Umbilical cord (tissue), 2 donors: ENCODE measurements around the genes SLC22A2 and LPA.

- RAMPAGE, long total RNA: no peak
These were observed 63.0 kb downstream of the IGF2R start for GRCh38 chr6:160031883-160032283.

GRCh38 chr6:160040474-160040782, 71.5 kb downstream of the IGF2R start:
- RAMPAGE, long total RNA: no peak

- RAMPAGE, long total RNA: no peak
These were observed 47.7 kb upstream of the SLC22A1 start for GRCh38 chr6:160073909-160074398.

DNA sequence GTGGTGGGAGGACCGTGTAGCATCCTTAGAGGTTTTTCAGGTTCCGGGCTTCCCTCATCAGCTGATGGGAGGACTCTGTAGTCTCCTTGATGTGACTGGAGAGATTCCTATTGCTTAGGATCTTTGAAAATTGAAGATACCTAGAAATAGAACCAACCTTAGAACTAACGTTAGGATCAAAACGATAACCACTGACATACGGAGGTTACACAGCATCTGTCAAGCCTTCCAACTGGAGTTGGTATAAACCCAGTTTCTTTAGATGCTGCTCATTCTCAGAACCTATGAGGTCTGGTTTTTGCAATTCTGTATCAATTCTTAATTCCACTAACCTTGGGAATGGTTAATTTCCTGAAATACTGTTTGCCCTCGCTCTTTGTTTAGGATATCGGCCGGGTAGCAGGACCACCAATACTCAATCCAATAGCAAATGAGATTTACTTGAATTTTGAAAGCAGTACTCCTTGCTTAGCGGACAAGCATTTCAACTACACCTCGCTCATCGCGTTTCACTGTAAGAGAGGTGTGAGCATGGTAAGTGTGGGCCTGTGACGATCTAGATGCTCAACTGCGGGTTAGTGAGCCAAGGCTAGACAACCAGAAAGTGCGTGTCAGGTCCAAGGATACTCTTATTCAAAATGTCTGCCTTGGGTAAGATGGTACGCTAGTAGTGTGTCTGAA, 46.0 kb upstream of the SLC22A1 start:
- RAMPAGE, long total RNA: no peak

DNA sequence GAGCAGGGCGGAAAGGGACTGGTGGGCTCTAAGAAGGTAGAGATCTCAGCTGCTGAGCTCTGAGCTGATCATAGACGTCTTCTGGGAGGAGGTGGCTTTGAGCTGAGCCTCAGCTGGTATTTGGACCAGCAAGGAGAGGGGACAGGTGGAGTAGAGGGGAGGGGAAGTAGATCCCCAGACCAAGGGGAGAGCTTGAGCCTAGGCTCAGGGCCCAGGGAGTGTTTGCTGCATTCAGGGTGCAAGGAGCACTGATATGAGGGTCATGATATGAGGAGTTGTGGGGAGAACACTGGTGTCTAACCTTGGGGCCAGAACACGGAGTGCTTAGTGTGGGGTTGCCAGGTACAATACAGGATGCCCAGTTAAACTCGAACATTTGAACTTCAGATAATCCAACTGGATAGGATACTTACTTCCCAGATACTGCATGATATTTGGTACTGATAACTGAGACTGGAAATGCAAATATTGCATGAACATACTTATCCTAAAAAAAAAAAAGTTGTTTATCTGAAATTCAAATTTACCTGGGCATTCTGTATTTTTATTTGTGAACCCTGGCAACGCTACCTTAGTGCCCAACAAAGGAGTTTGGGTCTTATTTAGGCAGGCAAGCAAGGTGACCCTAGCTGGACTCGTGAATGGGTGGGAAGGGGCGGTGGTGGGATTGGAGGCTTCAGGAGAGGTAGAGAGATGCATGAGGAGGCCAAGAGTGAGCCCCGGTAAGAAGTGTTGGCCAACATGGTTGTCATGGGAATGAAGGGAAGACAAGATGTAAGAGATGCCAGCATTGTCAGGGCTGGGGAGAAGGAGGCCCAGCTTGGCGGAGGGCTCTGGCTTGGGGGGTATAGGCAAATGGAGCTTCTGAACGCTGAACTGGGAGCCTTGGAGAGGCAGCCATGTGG, 2.5 kb downstream of the SLC22A1 start:
- RAMPAGE, long total RNA: no peak

DNA sequence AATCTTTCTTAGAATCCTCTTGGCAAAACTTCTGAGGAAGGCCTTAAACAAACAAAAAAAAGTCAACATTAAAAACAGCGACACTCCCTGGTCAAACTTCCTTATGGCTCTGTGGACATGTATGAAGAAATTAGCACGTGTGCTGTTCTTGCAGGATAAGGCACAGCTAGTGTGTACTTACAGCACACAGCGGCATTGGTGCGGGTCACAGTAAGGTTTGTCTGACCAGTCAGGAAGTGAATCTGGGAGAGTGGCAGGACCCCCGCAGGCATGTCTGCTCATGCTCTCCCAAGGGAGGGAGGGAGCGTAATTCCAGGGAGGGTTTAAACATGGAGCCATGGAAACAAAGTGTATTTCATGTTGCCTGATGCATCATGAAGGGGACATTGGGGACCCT, 38.9 kb downstream of the SLC22A1 start:
- RAMPAGE, long total RNA: no peak

- RAMPAGE, long total RNA: no peak
These were observed 56.5 kb downstream of the SLC22A1 start for GRCh38 chr6:160178062-160178524.

GRCh38 chr6:160258707-160259248, at the start of gene SLC22A2:
TSS of gene SLC22A2 (minus strand) at chr6:160258821.
- RAMPAGE, long total RNA: no peak

DNA sequence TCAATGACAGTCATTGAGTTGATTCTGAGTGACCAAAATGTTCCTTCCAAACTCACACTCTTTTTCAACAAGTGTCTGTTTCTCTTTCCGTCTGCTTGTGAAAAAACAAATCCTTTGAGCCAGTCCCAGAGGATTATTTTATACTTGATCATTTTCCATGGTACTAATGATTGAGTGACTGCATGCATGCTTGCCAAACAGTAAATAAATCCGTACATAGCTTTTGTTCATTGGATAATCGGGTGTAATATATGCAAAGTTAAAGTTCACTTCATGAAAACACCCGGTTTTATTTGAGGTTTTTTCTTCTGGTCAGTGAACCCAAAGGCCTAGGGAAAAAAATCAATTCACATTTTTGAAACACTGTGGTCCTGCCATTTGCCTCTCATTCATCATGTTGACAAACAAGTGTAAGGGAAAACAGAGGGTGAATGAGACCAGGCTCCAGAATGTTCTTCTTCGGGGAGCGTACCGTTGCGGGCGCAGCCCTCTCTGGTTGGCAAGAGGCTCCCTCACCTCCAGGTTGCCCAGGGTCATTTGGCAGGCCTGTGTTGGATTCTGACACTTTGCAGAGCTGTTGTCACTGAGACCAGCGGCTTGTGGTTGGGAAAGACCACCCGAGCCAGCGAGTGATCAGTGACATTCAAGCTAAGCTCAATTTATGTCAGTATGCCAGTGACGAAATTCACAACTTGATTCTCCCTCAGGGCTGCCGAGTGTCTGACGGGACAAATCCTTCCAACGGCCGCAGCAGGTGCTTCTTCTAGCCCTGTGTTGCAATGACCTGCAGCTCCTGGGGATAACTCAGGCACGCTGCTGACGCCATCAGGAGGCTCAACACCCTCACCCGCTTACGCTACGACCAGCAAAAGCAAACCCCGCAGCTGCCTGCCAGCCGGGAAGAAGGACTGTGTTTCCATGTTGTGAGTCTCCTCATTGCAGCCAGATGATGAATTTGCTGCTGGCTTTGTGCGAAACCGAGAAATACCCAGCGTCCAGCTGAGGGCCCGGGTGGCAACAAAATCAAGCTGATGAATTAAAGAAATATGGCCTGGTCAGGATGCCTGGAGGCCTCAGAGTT, 16.8 kb upstream of the SLC22A2 start:
- RAMPAGE, long total RNA: no peak

GRCh38 chr6:160348486-160349106, 418 bp downstream of the SLC22A3 start:
- RAMPAGE, long total RNA: no peak

- RAMPAGE, long total RNA: no peak
These were observed 43.1 kb downstream of the SLC22A3 start for GRCh38 chr6:160391212-160391660.

DNA sequence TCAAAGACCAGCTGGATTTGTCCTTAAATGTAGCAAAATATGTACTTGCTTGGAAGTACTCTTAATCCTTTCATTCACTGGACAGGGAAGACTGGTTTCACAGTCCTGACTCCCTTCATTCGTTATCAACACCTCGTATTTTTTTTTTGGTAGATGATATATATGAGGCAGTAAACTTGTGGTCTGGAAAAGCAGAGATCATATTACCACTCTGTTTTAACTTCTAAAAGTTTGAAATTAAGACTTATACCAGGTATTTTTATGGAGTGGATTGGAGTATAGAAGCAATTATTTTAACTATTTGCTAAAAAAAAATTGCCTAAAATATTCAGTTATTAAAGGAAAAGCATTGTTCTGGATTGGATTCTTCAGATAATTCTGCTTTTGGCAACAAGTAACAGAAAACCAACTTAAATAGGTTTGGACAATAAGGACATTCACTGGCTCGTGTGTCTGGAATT, 83.3 kb downstream of the SLC22A3 start:
- RAMPAGE, long total RNA: no peak

DNA sequence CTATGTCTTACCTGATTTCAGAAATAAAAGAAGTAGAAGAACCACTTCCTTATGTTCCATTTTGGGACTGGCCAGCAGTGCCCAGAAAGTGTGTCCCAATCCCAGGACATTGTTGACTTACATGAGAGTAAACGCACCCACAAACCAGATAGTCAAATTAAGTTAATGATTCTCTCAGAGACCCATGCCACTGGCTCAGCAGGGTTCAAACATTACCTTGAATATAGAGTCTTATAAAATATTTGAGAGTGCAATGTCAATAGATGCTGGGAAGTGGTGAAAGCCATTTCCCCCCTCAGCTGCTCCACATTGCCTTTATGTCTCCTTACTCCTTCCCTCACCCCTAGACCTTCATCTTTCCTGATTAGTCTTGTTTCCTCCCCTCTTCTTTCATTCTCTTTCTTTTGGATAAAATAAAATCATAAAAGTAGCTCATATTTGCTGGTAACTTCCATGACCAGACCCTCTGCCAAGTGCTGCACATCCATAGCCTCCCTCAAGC, at the start of gene LPA:
Gene LPA (minus strand): TSS at position 121 of the 502 bp plus-strand sequence.
- RAMPAGE, long total RNA: no peak

GRCh38 chr6:160704679-160705275, 2.7 kb downstream of the PLG start:
- RAMPAGE, long total RNA: no peak

DNA sequence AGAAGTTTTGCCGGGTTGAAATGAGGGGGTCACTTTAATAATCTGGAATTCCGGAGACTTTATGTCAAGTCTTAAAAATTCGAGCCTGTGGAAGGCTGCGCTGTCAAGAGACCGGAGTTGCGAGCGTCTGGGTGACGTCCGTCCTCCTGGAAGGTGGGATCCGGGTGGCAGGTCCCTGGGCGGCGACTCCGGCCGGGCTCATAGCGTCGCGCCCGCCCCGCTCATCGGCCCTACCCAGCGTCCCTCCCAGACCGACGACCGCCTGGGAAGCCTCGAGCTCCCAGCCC, 378 bp upstream of the MAP3K4 start:
- RAMPAGE, long total RNA: no peak

DNA sequence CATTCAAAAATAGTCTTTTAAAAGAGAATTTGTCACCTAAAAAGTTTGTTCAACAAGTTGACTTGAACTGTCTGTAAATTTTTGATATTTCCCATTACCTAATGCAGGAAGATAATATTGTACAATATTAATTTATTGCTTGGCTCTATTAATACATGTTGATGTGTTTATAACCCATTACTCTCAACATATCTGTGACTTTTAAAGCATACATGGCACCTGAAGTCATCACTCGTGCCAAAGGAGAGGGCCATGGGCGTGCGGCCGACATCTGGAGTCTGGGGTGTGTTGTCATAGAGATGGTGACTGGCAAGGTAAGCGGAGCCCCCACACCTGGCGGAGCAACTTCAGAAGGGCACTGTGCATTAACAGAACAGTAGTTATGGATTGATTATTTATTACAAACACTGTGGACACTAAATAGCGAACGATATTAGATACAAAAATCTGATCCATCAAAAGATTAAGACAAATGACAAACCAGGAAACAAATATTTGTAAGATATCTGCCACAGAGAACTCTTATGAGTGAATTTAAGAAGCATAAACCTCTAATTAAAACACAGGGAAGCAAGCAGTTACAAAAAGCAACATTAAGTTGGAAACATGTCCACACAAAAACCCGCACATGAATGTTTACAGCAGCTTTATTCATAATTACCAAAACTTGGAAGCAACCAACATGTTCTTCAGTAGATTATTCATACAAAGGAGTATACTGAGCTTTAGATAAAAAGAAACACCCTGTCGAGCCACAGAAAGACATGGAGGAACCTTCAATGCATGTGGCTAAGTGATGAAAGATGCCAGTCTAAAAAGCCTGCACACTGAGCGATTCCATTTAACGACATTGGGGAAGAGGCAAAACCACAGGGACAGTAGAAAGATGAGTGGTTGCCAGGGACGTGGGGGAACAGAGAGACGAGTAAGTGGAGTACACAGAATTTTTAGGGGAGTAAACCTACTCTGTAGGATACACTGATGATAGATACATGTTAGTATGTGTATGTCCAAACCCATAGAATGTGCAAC, 121.2 kb downstream of the MAP3K4 start:
- RAMPAGE, long total RNA: no peak

DNA sequence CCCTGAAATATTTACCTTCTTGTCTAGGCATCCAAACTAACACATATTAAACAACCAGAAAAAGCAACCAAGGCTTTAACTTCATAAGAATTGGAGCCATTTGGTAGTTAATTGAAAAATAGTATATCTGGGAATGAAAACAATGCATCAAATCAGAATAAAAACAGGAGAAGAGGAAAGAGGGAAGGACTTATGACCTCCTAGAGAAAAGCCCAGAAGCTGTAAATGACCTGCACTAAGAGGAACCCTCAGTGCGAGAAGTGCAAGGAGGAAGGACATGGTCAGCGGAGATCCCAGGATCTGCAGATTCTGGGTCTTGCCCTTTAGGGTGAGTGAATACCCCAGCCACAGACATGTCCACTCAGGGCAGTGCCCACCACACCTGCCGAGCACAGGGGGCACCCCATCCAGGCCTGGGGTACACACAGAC, 101.9 kb downstream of the AGPAT4 start:
- RAMPAGE, long total RNA: no peak

DNA sequence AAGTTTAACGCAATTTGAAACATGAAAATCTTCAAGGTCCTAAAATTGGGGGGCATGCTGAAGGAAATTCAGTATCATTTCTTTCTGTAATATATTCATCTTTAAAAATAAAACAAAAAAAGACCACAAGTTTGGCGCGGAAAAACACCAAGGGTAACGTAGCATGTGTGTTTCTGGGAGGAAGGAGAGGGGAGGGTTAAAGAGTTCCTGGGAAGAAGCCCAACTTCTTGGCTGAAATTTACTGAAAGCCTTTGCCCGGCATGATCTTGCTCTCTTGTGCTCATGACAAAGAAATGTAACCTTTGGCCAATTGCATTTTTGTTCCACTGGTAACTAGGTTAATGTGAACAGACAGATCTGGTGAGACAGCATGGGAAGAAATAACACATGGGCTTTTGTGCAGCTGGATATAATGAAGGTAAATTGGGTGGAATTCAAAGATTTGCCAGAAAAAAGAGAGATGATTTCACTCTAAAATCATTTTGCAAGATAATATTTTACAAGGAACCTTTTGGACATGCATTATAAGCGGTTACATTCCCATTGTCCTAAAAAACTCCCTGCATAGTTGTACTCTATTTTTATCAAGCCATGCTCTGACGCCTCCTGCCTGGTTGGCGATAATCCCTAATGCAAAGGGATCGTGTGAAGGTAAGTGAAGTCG, 161.0 kb upstream of the AGPAT4 start:
- RAMPAGE, long total RNA: no peak

- RAMPAGE, long total RNA: no peak
These were observed 587.2 kb downstream of the PRKN start for GRCh38 chr6:162140342-162140794.

DNA sequence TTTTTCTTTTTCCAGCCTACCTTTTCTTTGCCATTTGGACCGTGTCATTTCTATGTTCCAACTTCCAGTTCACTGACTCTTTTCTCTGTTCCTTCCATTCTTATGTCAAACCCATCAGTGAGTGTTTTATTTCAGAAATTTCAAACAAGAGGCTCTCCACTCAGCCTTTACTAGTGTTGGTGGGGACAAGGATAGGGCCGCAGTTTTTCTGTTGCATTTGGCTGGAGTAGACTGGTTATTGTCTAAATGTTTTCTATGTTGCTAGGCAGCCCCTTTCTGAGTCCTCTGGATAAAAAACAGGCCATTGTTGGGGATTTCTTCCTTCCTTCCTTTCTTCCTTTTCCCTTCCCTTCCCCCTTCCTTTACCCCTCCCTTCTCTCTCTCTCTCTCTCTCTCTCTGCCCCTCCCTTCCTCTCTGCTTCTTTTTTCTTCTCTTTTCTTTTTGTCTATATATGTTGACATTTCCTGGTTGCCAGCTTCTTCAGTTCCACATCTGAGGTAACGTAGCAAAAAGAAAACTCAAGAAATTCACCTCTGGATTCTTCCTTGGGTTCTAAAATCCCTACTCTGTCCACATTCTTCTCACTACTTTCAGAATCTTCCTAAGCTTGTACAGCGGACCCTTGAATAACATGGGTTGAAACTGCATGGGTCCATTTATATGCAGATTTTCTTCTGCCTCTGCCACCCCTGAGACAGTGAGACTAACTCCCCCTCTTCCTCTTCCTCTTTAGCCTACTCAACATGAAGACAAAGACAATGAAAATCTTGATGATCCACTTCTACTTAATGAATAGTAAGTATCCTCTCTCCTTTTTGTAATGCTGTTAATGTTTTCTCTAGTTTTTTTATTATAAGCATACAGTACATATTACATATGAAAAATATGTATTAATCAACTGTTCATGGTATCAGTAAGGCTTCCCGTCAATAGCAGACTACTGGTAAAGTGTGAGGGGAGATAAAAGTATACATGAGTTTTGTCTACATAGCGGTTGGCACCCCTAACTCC, 288.3 kb downstream of the PRKN start:
- RAMPAGE, long total RNA: no peak